ENCODE measurements around a stretch of chr6.

DNA sequence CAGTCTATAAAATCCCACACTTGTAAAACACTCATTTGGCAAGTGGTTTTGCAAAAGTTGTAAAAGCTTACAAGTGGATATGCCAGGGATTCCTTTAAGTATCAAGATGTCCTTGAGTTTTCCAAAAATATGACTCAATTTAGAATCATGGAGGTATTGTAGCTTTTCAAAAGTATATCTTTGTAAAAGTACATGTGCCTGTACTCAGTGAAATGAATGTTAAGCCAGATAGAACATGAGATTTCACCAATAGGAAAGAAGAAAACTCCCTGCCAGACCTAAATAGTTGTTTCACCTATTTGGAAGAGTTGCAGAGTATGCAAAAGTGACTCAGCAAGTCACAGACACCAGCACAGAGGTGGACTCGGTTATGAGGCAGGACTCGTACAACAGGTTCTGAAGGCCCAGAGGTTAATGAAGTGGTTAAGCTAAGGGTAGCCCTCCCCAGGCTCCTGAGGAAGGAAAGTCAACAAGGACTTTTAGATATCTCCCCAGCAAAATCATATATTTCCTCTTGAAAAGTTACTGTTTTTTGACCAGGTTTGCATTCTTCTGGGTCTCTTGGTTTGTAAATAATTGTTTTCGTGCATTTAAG, 150.9 kb upstream of the SASH1 start:
- RRBS, result no CpG with 5 or more reads among the region's 3 CpGs

DNA sequence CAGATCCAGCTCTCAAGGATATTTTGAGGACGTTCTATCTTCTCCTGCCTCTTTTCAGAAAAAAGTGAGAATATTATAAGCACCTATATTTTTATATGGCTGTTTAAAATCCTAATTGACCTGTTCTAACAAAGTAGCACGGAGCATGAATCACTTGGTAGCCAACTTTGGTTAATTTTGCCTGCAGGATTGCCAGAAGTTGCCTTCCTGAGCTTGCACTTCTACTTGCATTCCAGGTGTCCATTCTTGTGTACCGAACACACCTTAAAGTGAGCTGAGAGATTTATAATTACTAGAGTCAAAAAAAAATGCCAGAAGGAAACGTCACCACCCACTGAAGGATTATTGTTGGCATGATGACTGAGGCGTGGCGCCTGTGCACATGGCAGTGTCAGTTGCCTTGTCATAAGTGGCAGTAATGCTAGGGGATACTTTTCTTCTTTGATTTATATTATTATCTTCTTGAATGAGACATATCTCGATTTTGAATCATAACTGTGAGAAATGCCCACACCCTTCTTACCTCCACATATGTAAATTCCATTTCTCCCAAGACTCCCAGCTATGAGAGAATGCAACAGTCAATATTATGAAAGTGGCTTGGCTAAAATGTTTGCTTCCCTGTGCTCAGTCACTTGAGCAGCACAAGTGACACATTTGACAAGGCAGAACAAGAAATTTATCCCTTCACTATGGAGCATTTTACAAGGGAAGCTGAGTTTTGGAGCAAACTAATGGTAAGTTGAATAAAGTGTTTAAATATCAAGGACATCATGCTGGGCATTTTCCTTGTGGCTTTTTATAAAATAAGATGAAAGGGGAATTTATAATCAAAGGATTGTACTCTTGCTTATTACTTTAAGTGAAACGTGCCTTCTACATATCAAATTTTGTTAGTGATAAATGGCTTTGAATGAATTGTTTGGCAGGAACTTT, 149.5 kb upstream of the SASH1 start:
- RRBS, result no CpG with 5 or more reads among the region's 8 CpGs

- RRBS, result no CpG with 5 or more reads among the region's 7 CpGs
Observed at GRCh38 chr6:148423582-148423976, 80.9 kb downstream of the SASH1 start.

- RRBS, result no CpG with 5 or more reads among the region's 8 CpGs
Observed at GRCh38 chr6:148494107-148494690, 151.6 kb downstream of the SASH1 start.

DNA sequence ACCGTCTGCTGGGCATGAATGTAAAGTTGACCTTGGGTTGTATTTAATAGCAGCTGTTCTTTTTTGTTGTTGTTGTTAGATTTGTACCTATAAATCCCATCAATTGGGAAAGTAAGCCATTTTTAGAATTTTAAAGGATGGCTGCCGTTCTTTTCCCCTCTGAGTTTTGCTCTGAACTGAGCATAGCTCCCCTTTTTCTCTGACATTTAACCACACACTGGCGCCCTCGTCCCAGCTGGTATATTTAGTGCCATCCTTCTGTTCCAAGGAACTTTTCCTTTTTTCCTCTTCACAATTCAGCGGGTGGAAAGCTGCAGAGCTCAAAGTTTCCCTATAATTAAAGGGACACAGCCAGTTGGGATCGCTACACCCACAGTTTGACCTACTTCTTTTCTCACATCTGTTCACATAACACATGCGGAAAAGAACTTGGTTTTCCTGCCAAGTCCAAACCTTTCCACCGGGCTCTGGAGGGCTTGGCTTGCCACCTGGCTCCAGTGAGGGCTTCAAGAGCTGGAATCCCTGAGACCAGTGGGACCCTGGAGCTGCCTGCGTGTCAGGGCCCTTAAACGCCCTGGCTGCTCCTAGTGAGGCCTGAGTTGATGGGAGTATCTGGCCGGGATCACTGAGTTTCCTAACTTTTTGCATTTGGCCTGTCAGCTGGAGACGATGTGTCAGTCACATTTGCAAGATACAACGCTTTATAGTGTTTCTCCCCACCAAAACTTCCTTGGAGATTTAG, 175.9 kb downstream of the SASH1 start:
- RRBS, result no CpG with 5 or more reads among the region's 13 CpGs

- RRBS, result no CpG with 5 or more reads among the region's 13 CpGs
Observed at GRCh38 chr6:148538060-148539048, 195.7 kb downstream of the SASH1 start.

- RRBS, result no CpG with 5 or more reads among the region's 4 CpGs
Observed at GRCh38 chr6:148566310-148566731, 180.5 kb upstream of the UST start.

DNA sequence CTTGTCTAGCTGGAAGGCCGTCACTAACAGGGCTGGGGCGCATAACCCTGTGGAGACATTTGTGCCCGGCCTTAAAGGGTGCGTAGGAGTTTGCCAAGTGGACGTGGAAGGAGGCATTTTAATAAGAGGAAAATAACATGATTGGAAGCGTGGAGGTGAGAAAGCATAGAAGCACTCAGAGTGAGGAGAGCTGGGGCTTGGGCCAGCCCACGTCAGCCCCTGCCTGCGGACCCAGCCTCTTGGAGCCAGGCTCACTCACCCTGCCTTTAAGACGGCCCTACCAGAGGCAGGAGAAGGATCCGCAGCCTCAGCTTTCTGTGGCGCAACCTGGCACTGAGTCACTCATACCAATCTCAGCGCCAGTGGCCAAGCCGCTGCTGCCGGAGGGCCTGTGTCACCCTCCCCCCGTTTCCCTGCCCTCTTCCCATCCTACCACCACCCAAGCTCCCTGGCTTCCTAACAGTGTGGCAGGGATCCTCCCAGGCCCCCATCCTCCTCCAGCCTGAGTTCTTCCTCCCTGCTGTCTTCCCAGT, 285.1 kb downstream of the UST start:
- RRBS, result no CpG with 5 or more reads among the region's 15 CpGs

DNA sequence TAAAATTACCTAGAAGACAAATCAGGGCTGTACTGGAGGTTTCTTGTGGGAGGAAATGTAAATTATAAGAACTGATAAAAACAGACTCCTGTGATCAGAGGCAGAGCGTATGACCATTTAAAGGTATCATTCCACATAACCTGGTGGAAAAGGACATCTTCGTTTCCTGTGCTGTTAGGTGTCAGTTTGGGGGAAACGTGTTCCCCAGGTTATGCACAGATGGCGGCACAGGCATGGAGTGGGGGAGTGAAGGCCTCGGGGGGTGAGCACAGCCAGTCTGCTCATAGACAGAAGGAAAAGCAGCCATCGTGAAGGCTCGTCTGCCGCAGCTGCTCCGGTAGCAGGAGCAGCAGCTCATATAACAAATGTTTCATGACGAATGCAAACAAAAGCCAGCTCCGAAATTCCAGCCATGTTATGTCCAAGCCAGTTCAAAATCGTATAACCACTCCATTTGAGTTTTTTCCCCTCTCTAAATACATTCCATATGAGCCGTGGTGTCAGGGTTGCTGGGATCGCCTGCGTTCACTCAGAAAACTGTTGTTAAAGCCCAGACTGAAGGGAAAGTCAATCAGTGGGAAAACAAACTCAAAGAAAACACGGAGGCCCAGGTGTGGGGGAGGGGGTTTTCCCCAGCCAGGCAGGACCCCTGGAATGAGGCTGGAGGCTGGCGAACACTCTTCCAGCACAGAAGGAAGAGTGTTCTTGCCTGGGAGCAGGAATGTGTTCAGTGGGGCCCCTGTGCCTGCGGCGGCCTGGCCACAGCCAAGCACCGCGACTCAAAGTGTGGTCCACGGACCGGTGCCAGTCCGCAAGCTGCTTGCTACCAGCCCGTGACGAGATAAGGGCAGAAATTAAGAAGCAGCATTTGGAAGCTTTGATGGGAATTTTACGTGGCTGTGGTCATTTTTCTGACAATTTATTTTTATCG, 280.4 kb upstream of the TAB2 start:
- RRBS, result no CpG with 5 or more reads among the region's 28 CpGs

- RRBS, result no CpG with 5 or more reads among the region's 13 CpGs
Observed at GRCh38 chr6:149139967-149141181, 177.1 kb upstream of the TAB2 start.

DNA sequence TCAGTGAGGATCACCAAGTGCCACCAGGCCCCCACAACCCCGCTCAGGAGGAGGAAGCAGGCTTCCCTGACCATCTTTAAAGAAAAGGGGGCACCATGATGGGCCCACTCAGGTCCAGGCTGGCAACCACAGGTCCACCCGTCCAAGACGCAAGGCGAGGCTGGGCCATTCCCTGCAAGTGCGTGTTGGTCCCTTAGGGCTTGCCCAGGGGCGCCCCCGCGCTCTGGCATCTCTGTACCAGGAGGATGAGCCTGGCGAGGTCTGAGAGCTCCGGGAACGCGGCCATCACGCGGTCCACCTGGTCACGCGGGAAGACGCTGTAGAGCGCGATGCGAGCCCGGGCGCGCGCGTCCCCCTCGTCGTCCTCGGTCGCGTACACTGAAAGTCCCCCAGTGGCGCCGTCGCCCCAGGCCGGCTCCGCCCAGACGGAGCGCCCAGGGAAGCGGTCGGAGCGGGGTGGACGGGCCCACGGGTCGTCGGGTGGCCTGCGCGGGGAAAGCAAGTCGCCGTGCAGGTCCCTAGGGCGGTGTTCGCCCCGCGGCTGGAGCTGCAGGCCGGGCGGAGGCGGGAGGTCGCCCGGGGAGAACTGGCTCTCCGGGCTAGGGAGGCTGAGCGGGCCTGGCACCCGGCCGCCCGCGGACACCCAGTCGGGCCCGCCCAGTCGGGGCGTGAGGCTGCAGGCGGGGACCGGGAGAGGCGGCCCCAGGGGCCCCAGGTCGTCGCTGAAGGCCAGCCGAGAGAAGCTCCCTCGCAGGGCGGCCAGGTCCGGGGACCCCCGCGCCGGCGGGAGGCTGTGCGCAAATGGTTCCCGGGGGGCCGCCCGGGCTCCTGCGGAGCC, 34.1 kb downstream of the ZC3H12D start:
- RRBS, result 95% methylated on average over 26 of the region's 85 CpGs

DNA sequence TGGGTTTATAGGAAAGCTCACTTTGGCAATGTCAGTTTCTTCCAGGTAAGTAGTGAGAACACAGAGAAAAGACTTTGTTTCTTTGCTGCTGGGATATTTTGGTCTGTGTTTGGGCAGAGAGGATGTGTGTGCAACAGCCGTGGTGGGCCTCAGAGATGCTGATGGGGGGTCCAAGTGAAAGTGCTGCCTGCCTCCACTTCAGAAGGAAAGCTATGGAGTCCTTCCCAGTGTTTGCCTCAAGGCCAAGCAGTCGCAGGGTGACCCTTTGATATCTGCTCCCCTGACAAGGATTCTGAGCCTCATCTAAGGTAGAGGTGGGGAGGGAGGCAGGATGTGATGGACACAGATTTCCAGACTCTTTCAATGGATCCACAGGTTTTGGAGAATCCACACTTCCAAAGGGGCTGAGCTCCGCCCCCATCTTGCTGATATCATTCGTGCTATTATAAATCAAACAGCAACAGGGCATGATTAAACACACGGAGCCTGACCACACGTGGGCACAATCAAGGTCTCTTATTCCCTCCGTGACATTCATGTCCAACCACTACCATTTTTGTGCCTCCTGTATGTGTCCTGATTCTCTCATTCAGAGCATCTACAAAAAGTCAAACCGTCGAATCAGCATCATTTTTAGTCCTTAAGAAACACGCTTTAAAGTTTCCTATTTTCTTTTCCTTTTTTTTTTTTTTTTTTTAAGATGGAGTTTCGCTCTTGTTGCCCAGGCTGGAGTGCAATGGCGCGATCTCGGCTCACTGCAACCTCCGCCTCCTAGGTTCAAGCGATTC, 2.1 kb downstream of the LRP11 start:
- RRBS, result no CpG with 5 or more reads among the region's 16 CpGs

GRCh38 chr6:150115654-150115887, 27.3 kb upstream of the PPP1R14C start:
- RRBS, result 94% methylated on average over 3 of the region's 4 CpGs

GRCh38 chr6:150150606-150151116, 7.8 kb downstream of the PPP1R14C start:
- RRBS, result no CpG with 5 or more reads among the region's 7 CpGs

DNA sequence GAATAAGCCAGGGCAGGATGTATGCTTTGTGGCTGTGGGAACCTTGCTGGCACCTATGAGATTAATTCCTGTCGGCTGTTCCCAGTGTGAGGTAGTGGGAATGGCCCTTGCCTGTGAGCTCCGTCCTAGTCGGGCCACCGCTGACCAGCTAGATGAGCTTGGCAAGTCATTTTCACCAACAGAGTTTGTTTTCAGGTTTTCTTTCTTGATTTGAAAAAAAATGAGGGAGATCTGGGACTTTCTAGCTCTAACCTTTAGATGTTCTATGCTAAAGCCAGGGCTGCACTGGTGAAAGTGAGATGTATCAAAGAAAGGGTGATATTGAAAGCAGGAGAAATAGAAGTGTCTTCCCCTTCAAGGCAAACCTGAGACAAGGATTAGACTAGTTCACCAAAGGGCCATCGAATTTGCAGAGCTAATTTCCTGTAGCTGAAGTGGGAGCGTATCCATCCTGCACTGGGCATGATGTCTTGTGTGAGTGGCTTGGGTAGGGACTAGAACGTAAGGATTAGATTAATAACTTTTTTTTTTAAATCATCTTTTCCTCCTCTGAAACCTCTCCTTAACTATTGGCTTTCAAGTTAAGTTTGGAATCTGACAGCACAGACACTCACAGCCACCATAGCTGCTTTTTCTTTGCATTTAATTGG, 11.5 kb downstream of the PPP1R14C start:
- RRBS, result no CpG with 5 or more reads among the region's 7 CpGs

DNA sequence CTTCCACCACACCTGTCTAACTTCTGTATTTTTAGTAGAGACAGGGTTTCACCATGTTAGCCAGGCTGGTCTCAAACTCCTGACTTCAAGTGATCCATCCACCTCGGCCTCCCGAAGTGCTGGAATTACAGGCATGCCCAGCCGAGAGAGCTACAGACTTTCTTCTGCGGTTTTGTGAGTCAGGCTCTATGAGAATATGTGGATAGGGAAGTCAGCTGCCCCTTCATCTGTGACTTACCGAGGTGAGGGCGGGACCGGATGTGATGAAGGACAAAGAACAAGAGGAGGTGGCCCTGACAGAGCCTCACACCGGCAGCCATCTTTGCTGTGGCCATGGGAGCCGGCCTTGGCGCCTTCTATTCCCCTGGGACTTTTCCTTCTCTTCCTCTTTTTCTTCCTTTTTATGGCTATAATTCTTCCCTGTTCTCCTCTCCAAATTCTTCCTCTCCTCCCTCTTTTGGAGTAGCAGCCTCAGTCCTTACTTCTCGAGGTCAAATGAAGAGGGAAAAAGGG, 67.0 kb downstream of the IYD start:
- RRBS, result no CpG with 5 or more reads among the region's 11 CpGs

DNA sequence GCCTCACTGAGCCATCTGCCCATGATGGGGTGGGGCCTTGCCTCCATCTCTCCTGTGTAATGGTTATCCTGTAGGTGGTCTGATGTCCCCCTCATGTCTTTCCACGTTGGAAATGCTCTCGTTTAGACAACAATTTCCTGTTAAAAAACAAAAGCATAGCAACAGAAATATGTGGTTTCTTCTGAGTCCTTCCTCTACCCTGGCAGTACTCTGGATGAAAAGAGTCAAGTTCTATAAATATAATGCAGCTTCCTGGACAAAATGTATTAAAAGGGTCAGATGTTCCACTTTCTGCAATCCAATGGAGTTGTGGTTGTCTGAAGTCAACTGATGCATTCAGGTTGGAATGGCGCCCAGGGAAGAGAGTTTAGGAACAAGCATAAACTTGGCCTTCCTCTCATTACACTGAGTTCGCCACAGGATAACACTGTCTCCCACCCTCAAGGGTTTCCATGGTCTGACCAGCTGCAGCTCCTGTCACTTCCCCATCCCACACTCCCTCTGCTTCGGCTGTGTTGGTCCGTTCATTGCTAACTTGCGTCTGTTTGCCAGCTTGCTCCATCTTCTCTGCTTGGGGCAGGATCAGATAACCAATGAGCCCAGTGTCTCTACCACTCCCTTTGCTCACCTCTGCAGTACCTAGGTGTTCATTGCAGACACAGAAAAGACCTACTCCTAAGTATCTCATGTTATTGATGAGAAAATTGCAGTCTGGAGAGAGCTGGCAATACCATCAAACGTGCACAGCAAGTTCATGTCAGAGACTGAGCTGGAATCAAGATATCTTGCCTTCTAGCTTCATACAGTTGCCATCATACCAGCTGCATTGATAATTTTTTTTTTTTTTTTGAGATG, 66.5 kb downstream of the PLEKHG1 start:
- RRBS, result no CpG with 5 or more reads among the region's 8 CpGs

DNA sequence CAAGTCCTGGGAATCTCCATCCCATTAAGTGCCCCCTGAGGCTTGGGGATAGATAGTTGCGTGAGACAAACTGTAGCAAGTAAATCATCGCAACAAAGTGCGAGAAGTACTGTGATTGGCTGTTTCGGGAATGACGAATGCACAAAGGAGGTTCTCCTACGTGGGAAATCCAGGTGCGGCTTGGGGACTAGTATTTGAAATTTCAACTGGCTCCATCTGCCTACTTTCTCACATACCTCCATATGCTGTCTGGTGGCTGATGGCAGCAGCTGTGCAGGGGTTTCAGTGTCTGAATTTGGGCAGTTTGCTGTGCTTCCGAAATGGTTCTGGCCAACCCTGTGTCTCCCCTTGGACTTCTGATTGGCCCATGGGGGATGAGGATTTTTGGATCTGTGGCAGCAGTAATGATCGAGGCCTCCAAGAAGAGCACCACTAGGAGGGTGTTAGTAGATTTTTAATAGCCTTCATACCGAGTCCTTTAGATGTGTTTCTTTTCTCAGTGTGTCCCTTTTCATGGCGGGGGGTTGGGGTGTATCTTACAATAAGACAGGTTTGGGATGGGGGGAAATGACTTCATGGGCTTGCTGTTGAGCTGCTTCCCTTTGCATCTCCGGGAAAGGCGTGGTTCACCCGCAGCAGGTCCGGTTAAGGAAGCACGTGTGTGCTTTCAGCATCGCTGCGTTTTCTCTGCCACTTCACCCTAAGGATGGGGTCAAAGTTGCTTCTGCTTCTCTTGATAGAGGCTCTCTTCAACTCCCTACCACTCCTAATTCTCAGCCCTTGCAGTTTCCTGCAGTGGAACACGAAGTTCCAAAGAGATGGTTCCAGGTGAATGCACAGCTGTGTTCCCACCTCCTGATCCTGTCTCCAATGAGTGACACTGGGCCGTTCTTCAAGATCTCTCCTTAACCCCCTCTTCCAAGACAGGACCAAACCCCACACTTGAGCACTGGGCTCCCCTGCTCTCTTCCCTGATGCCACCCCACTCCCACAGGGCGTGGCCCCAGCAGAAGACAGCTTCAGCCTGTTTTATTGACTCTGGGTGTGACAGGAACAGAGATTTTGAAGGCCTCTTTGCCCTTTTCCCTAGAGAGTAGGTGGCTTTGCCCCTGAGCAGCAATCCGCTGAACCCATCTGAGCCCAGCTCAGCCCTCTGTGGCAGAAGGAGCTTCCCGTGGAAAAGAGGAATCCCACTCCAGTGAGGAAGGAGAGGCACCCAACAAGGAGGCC, 85.0 kb downstream of the PLEKHG1 start:
- RRBS, result no CpG with 5 or more reads among the region's 23 CpGs

DNA sequence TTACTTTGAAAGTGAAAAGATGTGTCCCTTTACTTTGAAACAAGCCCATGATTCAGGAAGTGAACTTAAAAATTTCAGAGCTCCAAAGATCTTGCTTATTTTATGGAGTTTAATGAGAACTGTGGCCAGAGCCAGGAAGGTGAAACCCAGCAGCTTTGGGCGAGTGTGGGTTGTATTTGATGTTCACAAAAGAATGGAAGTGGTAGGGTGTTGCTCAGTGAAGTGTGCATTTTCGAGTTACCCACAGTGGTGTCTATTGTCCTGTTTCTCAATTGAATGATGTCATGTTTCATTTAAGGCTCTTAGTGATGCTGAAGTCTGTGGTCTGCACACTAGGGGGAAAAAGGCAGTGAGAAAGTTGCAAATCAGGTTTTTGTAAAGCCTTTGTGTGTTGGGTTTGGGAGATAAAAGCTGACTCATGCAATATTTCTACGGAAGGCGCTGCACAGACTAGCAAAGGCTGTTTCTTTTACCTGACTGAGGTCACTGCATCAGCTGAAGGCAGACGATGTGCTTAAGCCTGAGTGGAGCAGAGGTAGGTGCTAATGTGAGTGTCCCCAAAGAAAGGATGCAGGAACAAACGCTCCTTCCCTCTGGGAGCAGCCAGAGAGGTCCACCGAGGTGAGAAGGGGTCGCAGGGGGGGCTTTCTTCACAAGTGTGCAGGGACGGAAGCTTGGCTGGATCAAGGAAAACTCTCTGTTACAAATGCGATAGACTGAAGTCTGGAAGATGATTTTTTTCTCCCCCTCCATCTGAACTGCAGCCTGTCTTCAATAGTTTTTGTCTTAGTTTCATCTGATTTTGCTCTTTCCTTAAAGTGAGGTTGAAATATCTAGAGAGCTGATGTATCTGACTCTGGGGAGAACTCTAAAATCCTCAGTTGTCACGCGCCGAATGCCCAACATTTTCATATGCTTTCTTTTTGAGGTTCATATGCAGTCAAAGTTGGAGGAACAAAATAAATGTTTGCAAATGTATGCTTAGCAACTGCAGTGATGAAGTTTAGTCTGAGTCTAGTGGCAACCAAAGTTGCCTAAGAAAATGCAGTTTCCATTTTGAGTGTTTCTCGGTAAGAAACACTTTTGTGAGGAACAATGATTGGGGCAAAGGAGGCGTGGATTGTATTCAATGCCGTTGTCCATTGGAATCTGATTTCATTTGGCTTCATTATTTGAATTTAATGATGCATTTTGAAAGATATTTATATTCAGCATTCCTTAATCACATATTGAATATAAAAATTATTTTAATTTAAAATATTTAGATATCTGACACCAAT, 121.4 kb downstream of the PLEKHG1 start:
- RRBS, result no CpG with 5 or more reads among the region's 16 CpGs

Measured in HCT116 (cell line).